ENCODE measurements around a stretch of chr10.

GRCh38 chr10:60627758-60628321 lies 150.4 kb upstream of the CDK1 start:
- PRO-cap, result no peak

- PRO-cap, result no peak
These were observed 44.3 kb upstream of the CDK1 start for GRCh38 chr10:60733747-60734594.

GRCh38 chr10:60888185-60889181 lies 55.5 kb downstream of the RHOBTB1 start:
- PRO-cap, result no peak

DNA sequence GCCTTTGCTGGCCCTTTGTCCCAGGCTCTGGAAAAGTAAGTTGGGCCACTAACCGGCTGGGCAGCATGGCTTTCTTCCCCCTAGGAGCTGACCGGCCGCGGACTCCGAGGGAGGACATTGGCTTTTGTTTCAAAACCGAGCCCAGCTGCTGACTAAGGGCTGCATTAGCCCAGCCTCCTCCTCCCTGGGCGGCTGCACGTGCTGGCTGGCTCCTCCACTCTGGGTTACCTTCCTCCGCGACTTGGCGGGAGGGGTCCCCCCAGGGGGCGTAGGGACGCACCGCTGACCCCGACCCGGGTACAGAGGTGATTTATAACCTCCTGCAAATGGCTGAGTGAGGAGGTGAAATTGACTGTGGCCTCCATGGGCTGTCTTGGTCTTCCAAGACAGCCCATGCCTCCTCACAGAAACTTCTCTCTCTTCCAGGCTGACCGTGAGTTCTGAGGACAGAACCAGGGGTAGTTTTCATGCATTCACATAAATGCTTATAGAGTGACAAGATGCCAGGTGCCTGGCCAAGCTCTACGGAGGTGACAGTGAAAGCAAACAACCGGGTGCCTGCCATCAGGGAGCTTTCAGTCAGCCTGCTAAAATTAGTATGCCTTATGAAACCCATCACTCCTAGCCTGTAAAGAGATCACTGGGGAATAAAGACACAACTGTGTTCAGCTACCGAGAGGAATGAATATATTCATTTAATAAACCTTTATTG lies 768 bp upstream of the RHOBTB1 start:
- PRO-cap, result unidirectional peak, minus-strand start at position 99 of the sequence

- PRO-cap, result no peak
These were observed 20.4 kb upstream of the RHOBTB1 start for GRCh38 chr10:60964459-60964759.

DNA sequence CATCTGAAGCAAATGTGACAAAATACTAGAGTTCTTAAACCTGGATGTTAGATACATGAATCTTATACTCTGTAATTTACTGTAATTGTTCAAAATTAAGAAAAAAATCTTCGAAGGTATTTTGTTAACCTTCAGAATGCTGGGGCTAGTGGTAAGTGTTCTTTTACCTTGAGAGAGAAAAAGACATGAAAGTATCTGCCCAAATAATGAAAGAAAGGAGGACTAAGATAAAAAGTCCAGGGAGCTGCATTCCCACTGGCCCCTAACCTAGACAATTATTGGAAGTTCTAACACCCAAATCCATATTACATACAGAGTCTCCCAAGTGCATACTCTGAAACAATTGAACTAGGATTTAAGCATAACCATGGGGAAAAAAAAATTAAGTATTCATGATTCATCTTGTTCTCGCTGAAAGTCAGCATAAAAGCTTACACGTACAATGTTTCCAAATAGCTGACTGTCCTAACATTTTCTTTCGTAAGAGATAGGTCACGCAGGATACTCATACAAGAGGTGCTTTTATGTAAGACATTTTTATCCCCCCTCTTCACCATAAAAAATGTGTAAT lies 56.2 kb downstream of the TMEM26 start:
- PRO-cap, result unidirectional peak, plus-strand start at position 230 of the sequence

DNA sequence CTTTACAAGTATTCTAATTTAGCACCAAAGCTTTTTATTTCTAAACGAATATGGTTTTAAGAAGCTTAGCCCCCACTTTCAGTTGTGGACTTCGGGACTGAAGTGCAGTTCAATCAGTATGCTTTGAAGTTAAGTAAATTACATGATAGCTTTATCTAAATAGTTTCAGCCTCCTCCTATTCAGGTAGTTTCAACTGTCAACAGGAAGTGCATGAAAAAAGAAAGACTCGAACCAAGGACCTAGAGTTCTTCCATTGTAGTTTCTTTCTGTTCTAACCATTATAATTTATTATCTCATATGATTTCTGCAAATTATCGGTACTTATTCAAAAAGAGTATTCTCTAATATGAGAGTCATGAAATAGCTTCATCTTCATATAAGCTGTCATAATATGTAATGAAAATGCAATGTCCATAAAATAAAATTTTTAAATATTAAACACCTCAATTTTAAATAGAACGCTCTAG lies 90.1 kb downstream of the CABCOCO1 start:
- PRO-cap, result no peak

GRCh38 chr10:61923256-61923784 lies 21.8 kb downstream of the ARID5B start:
- PRO-cap, result no peak

DNA sequence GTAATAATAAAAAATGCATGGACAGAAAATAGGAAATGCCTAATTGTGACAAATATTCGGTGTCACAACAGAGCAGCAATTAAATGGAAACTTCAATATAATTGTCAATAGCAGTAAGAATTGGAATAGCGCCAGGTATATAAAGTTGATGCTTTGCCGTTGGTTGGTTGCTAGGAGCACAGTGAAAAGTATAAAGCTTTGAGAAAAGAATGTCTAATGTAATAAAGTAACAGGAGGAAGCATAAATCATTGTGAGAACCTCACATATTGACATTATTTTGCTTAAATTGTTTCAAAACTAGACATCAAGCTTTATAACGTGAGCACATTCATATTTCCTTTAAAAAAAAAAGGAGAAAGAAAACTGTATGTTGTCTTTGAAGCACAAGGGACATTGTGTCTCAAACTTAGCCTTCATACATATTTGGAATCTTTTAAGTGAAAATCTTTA lies 92.2 kb downstream of the ARID5B start:
- PRO-cap, result no peak

GRCh38 chr10:61994498-61994884 lies 93.0 kb downstream of the ARID5B start:
- PRO-cap, result no peak

- PRO-cap, result no peak
These were observed 120.1 kb downstream of the ARID5B start for GRCh38 chr10:62021720-62021973.

DNA sequence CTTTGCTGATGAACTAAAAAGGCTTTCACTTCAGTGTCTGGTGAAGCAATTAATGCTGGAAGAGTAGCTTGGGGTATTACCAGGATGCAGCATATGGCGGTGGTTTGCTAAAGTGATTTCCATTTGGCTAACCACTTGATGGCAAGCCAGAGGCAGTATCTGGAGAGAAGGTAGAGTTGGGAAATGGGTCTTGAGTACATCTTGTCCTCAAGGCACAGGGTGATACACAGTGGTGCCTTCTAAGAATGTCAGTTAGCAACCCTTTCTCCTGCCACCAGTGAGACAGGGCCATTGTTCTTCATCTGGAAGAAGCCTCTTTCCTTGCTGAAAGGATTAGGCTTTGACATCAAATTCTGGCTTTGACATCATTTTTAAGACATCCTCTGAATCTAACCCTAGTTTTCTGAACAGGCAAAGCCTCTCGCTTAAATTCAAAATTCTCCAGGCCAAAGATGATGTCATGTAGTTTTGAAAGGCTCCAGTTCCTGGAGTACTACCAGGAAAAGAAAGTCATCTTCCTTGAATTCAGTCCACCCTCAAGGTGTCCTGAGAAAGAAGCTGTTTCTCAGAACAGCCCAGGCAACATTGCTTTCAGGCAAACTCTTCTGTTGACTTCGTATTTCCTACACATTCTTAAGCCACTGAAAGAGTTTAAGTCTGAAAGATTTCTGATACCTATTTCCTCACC lies 162.4 kb downstream of the ARID5B start:
- PRO-cap, result unidirectional peak, minus-strand start at position 443 of the sequence

DNA sequence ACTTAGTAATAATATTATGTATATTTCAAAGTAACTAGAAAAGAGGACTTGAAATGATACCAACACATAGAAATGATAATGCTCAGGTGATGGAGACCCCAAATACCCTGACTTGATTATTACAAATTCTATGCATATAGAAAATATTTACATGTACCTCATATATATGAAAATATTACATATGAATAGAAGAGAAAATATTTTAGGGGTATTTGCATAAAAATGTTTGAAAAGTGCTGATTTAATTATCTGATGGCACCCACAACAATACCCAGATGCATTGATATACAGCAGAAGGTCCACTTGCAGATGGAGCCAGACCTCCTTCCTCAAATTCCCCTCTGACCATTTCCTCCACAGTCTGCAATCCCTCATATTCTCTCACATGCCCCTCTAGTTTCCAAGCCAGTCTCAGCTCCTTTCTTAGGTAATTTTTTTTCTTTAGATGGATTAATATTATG lies 6.3 kb upstream of the RTKN2 start:
- PRO-cap, result no peak

DNA sequence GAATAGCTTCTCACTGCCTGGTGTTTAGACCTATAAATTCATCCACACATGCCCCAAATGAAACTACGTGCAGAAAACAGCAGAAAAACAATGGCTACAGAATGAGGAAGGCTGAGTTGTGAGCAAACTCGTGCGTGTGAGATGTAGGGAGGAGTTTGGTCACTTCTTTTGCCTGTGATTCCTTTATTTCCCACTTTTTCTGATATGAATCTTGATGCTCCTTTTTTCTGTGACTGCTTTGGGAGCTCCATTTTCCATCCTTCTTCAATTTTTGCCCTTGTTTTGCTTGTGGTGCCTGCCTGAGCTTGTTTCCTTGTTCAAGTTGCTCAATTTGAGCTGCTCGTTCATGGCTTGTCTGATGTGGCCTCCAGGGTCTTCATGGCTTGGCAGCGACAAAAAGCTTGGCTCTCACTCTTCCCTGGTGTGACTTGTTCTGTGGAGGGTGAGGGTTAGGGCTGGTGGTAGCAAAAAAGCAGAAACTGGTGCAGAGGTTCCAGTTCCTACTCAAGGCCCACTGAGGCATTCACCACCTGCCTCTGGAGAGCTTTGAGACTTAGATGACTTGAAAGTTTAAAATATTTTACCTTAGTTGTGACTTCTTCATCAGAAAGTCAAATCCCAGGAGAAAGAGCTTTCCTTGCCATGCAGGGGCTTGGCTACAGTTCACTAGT lies 77.0 kb downstream of the ZNF365 start:
- PRO-cap, result no peak

DNA sequence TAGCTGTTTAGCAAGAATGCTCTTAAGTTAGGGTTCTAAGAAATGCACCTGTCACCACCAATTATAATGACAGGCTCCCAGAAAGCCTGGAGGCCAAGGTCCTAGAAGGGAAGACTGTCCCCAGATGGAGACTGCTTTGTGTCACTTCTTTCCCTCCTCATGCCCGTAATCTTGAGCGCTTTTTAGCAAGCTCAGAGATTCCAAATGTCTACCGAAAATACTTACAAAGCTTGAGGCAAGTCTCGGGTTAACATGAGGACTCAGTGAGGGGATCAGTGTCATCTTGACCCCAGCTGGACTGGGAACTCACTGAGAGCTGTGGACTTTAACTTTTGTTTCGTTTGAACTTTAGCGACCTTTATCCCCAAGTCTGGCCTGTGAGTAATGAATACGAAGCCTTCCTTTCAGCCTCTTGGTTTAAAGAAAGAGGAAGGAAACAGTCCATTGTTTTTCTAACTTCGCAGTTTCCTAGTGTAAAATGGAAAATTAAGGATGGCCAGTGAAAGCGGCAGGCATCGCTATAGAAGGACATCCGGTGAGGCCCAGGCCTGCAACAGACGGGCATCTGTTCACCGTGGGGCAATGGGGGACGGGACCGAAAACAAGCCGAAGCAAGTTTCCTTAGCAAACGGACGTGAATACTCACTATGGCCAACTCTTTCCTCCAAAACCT lies 44.2 kb upstream of the ADO start:
- PRO-cap, result no peak

- PRO-cap, result no peak
These were observed 2.6 kb downstream of the EGR2 start for GRCh38 chr10:62813323-62814141.

DNA sequence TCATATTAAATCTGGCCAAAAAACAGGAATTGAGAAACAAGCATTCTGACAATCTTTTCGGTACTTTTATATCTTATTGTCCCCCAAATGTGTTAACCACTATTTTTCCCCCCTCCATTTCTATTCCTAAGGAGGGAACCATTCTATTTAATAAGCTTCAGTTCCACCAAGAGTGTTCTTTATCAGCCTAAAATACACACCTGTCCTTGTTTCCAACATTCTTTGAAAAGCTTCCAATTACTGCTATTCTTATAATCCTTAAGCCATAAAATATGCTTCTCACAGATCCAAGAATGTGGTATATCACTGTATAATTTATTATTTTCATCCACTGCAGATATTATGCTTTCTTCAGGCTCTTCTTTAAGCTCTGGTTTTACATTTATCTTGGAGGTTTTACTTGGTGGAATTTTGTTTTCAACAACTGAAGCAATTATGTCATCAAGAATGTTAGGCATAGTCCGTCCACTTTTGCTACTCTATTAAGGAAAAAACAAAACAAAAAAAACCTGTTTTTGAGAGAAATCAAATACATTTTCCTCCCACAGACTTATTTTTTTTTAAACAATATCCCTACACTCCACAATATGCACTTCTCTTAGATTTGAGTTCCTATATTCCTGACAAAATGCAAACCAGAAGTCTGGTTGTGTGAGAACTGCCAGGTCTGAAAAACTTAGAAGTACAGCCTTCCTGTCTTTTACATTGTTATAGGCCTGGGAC lies 56.0 kb downstream of the NRBF2 start:
- PRO-cap, result no peak

GRCh38 chr10:63252246-63253242 lies 119.4 kb downstream of the NRBF2 start:
- PRO-cap, result no peak

DNA sequence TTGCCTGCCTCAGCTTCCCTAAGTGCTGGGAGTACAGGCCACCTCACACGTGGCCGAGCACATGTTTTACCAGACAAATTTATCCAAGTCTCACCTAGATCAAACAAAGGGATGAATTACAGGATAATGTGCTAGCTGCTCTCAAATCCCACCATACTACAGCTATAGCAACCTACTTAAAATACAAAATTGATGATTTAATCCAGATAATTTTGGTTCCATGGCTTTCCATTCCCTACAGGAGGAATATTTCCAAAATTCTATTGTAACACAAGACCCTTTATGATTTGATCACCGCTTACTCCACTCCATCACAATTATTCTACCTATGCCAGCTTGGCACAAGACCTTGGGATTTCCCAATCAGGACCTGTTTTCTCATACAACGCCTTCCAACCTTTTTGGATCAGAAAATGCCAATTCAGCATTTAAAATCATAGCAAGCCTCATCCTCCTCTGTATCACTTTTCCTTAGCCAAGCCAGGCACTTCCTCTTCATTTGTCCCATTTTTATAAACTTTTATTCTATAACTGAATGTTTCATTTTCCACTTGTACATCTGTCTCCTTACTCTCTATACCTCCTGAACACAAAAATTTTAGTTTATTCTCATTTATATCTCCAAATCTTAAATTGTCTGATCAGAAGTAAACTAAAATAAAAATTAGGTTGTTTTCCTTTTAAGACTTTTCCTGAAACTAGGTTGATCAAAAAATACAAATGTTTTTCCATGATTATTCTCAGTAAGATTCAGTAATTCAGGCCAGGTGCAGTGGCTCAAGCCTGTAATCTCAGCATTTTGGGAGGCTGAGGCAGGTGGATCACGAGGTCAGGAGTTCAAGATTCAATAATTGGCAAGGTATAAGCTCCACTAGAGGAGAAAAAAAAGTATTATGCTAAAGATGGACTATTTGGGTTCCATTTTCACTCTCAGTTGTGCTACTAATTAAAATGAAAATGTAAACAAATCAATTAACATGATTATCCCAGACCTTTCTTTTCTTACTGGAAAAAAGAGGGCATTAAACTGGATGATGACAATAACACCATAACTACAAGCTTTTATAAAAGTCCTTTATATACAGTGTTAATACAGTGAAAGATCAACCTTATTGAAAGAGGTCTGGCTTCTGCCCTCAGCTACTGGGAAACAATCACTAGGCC lies 100.7 kb downstream of the JMJD1C start:
- PRO-cap, result no peak

- PRO-cap, result no peak
These were observed 86.5 kb downstream of the JMJD1C start for GRCh38 chr10:63379119-63379845.